Measurements from ENCODE around the genes FGF4, ANO1 and KRTAP5-7.

GRCh38 chr11:69643122-69643776 lies 2.3 kb downstream of the CCND1 start:
- PRO-cap, result bidirectional peak, plus-strand start at chr11:69643346, minus-strand start at chr11:69643441
- RAMPAGE, long total RNA, result no peak

DNA sequence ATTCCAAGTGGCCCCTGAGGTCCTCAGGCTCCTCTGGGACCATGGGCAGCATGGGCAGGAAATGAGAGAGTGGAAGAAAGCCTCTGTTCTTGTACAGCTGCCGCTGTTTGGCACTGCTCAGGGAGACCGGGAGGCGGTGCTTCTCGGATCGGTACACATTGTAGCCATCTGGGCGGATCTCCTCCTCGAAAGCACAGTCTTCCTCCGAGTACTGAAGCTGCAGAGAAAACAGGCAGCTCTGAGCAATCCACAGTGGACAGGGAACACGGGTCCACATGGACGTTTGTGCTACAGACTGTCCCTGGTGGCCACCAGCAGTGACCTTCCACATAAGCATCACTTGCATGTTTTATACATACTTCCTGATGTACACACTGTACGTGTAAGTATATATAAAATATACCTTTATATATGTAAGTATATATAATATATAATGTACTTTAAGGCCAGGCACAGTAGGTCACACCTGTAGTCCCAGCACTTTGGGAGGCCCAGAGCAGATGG lies 4.4 kb downstream of the FGF19 start:
- PRO-cap, result no peak
- RAMPAGE, long total RNA, result no peak

GRCh38 chr11:69775071-69775875 lies at the start of gene FGF4:
TSS of gene FGF4 (minus strand) at chr11:69775341.
- PRO-cap, result unidirectional peak, minus-strand start at chr11:69775341
- RAMPAGE, long total RNA, result no peak

- PRO-cap, result no peak
- RAMPAGE, long total RNA, result no peak
Observed at GRCh38 chr11:69939503-69940557, 120.6 kb upstream of the FGF3 start.

DNA sequence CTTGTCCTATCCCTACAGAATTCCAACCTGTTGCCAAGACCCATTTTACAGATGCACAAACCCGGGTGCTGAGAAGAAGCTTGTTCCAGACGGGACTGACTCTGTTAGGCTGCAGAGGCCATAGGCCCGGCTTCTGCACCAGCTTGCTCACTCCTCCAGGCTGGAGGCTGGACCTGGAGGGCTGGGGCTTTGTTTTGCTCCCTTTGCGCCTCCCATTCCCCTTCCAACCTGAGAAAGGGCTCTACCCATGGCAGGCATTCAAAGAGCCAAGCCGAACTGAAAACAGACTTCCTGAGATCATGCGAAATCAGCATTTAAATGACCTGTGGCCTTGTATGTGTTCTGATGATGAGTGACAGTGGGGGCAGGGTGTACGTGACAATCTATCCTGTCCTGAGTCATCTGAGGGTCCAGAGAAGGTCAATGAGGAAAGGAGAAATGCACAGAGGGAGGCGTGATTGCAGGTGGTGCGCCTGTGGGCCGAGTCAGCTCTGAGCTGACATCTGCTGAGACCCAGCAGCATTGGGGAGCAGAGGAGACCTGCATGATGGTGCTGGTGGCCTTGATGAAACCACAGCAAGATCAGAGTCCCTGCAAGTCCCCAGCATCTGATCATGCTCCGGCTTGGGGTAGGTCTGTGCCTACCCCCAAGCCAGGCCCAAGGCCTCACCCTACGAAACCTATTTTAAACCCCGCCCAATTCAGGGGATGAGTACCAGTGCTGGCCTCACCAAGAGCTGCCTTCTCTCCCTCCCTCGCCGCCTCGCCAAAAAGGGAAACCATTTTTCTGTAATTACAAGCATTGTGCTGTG lies 95.3 kb upstream of the ANO1 start:
- PRO-cap, result no peak
- RAMPAGE, long total RNA, result no peak

GRCh38 chr11:70077694-70078715 lies at the start of gene ANO1:
TSS of gene ANO1 (plus strand) at chr11:70078317.
- PRO-cap, result bidirectional peak, plus-strand start at chr11:70078540, minus-strand start at chr11:70078496
- RAMPAGE, long total RNA, result no peak

GRCh38 chr11:70088755-70089099 lies 10.6 kb downstream of the ANO1 start:
- PRO-cap, result no peak
- RAMPAGE, long total RNA, result no peak

DNA sequence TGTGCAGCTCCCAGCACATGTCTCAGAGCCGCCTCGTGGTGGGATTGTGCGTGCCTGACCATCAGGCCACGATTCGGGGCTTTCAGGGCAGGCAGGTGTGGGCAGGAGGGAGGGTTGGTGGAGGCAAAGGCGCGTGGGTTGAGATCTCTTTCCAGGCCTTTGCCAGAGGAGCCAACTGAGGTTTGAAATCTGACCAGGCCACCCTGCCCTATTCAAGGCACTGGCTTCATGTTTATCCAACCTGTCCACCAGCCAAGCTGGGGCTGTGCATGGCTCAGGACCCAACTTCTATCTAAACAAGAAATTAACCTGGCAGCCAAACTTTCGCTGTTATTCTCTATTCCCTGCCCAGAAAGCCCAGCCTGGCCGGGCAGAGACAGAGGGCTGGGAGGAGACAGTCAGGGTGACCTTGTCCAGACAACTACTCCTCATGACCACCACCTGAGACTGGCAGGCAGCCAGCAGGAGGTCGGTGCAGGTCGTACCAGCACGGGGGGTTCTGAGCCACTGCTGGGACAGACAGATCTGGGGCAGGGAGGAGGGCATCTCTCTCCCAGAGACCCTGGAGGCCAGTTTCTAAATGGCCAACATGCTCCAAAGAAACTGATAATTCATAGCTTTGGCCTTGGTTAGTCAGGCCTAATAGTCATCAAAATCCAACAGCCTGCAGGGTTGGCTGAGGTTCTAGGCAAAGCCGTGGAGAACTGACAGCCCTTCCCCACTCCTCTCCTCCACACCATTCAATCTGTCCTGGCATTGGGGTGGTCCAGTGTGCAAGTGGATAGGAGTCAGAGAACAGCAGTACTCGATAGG lies 28.2 kb downstream of the ANO1 start:
- PRO-cap, result no peak
- RAMPAGE, long total RNA, result no peak

DNA sequence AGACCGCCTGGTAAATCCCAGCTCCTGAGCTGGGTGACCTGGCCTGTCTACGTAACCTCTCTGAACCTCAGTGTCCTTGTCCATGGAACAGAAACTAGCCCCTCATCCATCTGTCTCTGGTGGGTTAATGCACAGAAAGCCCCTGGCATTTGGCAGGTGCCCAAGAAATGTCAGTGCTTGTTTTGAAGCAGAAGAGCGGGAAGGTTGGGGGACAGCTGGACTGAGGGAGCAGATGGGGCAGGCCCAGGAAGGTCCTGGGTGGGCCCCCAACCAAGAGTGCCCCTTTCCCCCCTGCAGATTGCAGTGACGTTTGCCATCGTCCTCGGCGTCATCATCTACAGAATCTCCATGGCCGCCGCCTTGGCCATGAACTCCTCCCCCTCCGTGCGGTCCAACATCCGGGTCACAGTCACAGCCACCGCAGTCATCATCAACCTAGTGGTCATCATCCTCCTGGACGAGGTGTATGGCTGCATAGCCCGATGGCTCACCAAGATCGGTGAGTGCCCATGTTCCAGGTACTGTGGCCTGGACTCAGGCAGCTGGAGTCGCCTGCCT lies 42.2 kb upstream of the FADD start:
- PRO-cap, result no peak
- RAMPAGE, long total RNA, result no peak

GRCh38 chr11:70187571-70188333 lies 15.3 kb upstream of the FADD start:
- PRO-cap, result no peak
- RAMPAGE, long total RNA, result no peak

DNA sequence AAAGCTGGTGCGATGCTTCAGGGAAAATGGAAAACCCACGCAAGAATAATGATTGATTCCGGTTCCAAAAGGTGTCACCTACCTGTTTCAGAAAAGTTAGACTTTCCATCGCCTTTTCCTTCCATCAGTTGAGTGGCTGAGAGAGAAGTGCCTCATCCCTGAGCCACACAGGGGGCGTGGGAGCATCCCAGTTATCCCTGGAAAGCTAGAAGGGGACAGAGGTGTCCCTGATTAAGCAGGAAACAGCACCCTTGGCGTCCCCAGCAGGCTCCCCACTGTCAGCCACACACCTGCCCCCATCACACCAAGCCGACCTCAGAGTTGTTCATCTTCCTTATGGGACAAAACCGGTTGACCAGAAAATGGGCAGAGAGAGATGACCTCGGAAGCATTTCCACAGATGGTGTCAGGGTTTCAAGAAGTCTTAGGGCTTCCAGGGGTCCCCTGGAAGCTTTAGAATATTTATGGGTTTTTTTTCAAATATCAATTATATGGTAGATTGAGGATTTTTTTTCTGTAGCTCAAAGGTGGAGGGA lies 14.6 kb upstream of the FADD start:
- PRO-cap, result no peak
- RAMPAGE, long total RNA, result no peak

DNA sequence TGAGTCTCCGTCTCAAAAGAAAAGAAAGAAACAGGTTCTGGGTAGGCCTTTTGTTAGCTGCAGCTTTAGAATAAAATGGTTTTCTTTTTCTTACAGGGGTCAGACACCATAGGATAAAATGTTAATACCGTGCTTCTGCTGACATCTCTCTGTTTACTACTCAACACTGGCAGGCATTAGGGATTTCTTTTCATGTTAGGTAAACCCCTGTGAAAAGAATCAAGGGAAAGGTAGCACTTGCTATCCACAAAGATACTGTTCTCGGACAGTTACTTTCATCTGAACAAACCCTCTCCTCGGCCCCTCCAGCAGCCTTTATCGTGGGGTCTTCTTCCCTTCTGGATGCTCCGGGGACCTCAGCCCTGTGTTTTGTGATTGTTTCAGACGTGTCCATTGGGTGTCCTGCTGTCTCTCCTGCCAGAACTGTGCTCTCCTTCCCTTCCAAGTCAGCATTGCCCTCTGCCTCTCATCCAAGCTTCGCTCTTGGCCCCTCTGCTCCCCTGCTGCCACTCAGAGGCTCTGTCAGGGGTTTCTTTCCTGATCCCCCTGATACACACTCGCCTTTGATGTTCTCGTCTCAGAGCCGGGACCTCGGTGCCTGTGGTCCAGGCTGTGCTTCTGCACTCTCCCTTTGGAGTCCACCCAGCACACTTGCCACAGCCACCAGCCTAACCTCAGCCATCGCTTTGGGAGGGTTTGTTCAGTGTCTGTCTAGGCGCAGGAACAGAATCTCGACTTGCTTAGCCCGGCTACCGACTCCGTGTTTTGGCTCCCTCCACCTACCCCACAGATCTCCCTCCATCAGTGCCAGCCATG lies 28.9 kb downstream of the PPFIA1 start:
- PRO-cap, result no peak
- RAMPAGE, long total RNA, result no peak

DNA sequence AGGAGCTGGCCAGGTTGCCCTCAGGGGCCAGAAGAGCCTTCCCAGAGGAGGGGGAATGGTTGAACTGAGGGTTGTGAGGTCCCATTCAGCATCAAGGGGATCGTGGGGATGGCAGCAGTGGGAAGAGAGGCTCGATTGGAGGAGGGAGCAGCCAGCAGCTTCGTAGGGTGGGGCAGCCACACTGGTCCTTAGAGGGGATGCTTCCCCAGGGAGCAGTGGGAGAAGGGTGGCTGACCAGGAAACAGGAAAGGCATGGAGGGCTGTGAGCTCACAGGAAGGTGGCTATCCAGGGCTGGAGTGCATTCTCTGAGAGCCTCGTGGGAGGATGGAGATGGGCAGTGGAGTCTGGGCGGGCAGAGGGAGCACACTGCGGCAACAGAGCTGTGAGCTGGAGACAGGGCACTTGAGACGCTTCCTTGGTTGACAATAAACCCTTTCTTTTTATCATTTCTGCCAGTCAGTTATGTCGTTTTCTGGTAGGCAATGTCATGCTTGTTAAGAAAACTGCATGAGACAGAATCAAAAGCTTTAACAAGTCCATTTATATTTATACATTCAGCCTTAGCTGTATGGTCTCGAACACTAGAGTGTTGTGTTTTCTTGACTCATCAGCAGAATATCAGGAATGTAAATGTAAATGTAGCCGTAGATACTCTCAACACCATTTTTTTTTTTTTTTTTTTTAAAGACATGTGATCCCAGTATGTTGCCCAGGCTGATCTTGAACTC lies 31.8 kb downstream of the PPFIA1 start:
- PRO-cap, result no peak
- RAMPAGE, long total RNA, result no peak

DNA sequence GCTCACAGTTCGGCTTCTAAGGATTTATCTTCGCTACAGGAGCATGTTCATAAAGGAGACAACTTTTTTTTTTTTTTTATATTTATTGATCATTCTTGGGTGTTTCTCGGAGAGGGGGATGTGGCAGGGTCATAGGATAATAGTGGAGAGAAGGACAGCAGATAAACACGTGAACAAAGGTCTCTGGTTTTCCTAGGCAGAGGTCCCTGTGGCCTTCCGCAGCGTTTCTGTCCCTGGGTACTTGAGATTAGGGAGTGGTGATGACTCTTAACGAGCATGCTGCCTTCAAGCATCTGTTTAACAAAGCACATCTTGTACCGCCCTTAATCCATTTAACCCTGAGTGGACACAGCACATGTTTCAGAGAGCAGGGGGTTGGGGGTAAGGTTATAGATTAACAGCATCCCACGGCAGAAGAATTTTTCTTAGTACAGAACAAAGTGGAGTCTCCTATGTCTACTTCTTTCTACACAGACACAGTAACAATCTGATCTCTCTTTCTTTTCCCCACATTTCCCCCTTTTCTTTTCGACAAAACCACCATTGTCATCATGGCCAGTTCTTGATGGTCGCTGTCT lies 58.0 kb downstream of the CTTN start:
- PRO-cap, result no peak
- RAMPAGE, long total RNA, result no peak

DNA sequence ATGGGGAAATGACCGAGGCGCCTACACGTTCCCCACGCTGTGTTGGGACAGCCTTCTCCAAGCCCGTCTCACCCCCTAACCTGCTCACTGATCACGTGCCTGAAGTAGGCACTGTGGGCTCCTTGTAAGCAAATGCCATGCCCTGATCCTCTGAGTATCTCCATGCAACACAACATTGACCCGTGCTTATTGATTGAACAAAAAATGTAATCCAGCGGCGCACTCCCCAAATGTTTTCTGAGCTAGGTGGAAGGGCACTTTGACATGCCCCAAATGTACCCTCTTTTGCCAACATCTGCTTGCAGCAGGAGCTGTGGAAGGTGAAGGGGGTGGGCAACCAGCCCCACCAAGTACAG lies 268.3 kb downstream of the CTTN start:
- PRO-cap, result no peak
- RAMPAGE, long total RNA, result no peak

- PRO-cap, result no peak
- RAMPAGE, long total RNA, result no peak
Observed at GRCh38 chr11:71118855-71119206, 133.5 kb downstream of the SHANK2 start.

DNA sequence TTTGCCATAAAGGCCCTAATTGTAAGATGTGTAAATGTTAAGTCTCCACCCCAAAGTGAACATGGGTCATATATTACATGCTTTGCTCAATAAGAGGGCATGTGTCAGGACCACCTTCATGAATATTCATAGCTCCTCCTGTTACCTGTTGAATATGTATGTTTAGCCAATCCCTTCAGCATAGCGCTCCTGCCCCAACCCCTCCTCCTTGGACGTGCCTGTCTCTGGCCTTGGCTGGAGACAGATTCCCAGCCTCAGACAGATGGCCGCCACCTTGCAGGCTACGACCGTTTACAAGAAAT lies 1.2 kb upstream of the NADSYN1 start:
- PRO-cap, result unidirectional peak, plus-strand start at position 241 of the sequence
- RAMPAGE, long total RNA, result no peak

- PRO-cap, result no peak
- RAMPAGE, long total RNA, result no peak
Observed at GRCh38 chr11:71499020-71499402, 28.1 kb upstream of the KRTAP5-7 start.

DNA sequence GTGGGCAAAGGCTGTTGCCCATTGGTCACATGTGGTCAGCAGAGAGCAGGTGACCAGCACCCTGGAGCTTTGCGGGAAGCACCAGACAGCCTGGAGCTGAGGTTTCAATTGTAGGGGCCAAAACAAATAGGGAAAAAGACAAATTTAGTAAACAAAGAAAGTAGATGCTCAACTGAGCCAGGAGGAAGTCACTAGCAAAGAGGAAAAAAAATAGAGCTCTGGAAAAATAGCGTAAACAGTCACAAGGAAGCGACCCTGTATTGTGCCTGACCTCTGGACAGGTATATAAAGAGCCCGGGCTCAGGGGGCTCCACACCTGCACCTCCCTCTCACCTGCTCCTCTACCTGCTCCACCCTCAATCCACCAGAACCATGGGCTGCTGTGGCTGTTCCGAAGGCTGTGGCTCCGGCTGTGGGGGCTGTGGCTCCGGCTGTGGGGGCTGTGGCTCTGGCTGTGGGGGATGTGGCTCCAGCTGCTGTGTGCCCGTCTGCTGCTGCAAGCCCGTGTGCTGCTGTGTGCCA lies at the start of gene KRTAP5-7:
KRTAP5-7 (plus strand) TSS at position 339 of the 522 bp plus-strand sequence.
- PRO-cap, result no peak
- RAMPAGE, long total RNA, result no peak

- PRO-cap, result no peak
- RAMPAGE, long total RNA, result no peak
Observed at GRCh38 chr11:71656419-71656821, 73.7 kb upstream of the KRTAP5-11 start.